Mammary epithelial cell (primary cell): Measurements from ENCODE around the genes ZNF273 and ZNF92.

DNA sequence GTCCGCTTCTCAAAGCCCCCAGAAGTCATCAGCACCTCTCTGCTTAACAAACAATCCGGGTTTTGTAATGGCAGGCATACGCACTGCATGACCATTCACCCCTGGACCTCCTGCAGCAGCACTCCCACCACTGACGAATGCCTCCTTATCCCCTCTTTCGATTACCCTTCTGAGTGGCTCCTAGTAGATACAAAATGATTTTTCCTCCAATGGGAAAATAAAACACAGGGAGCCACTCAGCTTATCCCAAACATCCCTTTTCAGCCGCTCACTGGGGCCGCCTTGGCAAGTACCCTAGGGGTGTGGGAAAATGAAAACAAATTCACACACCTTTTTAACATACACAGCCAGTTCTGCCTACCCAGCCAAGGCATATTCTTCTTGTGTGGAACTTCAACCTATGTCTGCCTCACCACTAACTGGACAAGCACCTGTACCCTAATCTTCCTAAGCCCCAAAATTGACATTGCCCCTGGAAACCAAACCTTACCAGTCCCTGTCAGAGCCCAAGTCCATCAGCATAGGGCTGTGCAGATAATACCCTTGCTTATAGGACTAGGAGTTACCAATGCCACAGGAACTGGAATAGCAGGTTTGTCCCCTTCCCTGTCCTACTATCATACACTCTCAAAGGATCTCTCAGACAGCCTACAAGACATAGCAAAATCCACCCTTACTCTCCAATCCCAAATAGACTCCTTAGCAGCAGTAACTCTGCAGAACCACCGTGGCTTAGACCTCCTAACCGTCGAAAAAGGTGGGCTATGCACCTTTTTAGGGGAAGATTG is 19.6 kb downstream of the ZNF107 start:
- CAGE, long polyA plus RNA: no peak
- RRBS: no CpG with 5 or more reads among the region's 10 CpGs

GRCh38 chr7:64902925-64903955 is at the start of gene ZNF273:
ZNF273 (plus strand) TSS chr7:64903273.
- CAGE, long polyA plus RNA: no peak
- RRBS: 1% methylated on average over 4 of the region's 37 CpGs

- CAGE, long polyA plus RNA: no peak
- RRBS: no CpG with 5 or more reads among the region's 4 CpGs
Measured at GRCh38 chr7:65007094-65007427, 574 bp upstream of the ERV3-1 start.

GRCh38 chr7:65373308-65374752 is at the start of gene ZNF92:
ZNF92 (plus strand) TSS chr7:65373855.
- CAGE, long polyA plus RNA: no peak
- RRBS: no CpG with 5 or more reads among the region's 59 CpGs

- CAGE, long polyA plus RNA: no peak
- RRBS: no CpG with 5 or more reads among the region's 17 CpGs
Measured at GRCh38 chr7:65953652-65954397, 28.2 kb downstream of the GUSB start.

DNA sequence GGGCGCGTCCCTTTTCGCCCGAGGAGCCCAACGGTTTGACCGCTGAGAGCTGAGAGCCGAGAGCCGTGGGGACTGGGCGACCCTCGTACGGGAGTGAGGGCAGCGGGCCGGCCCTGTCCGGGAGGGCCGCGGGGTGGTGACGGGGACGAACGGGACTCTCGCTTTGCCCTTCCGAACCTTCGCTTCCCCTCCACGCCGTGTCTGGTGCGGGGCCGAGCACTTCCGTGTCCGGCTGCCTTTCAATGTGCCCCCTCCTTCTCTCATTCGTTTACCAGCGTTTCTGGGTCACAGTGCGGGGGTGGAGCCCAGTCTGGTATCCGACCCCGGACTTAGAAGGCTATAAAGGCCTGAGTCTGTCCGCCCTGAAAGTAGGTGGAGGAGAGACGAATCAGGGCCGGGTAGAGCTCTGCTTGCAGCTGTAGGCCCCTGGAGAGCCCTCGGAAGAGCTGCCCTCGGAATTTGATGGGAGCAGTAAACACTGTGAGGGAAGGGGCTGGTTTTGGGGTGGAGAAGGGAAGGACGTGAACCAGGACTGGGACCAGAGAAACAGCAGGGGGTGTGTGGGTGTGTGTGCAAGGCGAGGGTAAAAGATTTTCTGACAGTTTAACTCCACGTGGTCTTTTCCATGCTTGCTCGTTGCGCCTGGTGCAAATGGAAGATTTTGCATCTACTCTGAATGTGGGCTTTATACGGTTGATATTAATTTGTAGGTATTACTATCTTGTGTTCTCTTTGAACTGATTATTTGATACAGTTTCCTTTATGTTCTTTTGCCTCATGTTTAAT is 529 bp downstream of the CRCP start:
- CAGE, long polyA plus RNA: no peak
- RRBS: 1% methylated on average over 6 of the region's 44 CpGs

DNA sequence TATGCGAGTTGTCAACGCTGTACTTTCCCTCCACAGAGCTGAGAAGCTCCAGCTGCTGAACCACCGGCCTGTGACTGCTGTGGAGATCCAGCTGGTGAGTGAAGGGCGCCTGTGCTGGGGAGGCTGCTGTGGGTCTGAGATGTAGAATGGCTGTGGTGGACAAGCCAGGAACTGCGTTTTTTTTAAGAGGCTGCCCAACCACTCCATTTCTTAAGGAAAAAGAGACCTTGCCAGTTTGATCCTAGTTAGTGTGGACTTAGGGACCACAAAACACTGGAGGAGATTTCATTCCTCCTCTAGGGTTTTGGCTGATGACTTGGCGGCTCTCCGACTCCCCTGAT is 30.7 kb downstream of the CRCP start:
- CAGE, long polyA plus RNA: no peak
- RRBS: no CpG with 5 or more reads among the region's 7 CpGs

DNA sequence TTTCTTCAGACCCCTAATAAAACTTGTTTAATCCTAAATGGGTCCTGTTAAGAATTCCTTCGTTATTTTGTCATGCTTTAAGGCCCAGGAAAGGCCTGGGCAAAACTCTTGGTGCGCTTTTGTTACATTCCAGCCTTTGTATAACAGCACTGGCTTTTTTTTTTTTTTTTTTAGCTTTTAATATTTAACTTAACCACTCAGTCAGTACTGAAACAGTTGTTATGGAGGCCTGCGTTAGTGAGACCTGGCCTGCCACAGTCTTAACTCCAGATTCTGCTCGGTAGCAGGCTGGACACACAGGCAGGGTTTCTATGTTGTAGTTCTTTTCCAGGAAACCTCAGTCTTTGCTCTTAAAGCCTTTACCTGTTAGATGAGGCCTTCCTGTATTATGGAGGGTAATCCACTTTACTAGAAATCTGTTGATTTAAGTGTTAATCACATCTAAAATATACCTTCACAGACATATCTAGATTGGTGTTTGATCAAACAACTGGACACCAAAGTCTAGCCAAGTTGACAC is 33.2 kb downstream of the TPST1 start:
- CAGE, long polyA plus RNA: no peak
- RRBS: no CpG with 5 or more reads among the region's 4 CpGs

DNA sequence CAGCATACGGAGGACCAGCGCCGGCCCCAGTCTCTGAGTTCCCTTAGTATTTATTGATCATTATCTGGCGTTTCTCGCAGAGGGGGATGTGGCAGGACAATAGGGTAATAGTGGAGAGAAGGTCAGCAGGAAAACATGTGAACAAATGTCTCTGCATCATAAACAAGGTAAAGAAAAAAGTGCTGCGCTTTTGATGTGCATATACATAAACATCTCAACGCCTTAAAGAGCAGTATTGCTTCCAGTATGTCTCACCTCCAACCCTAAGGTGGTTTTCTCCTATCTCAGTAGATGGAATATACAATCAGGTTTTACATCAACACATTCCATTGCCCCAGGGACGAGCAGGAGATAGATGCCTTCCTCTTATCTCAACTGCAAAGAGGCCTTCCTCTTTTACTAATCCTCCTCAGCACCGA is 9.6 kb upstream of the KCTD7 start:
- CAGE, long polyA plus RNA: no peak
- RRBS: no CpG with 5 or more reads among the region's 9 CpGs

DNA sequence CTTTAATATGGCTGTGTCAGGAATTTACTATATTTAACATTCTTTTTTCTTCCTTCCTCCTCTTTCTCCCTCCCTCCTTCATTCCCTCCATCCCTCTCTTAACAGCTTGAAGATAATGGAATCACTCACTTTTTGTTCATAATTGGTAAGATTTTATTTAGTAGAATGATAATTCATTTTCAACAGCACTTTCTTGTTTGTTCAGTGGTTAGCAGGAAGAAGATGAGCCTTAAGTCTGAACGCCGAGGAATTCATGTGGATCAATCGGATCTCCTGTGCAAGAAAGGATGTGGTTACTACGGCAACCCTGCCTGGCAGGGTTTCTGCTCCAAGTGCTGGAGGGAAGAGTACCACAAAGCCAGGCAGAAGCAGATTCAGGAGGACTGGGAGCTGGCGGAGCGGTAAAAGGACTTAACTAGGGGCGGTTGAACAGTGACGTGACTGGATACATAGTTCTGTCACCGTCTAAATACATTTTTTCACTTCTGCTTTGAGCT is 31.2 kb downstream of the RABGEF1 start:
- CAGE, long polyA plus RNA: no peak
- RRBS: no CpG with 5 or more reads among the region's 9 CpGs

DNA sequence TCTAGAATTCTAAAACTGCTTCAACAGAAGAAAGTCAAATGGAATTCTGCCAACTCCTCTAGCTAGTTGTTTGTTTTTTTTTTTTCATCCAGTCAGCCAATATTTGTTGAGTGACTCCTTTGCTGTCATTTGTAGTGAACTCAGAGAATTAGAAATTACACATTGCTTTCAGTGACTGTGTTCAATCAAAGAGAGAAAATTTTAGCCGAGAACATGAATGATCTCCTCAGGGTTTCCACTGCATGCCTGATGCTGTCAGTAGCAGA is 32.4 kb downstream of the RABGEF1 start:
- CAGE, long polyA plus RNA: no peak
- RRBS: no CpG with 5 or more reads among the region's 1 CpG

DNA sequence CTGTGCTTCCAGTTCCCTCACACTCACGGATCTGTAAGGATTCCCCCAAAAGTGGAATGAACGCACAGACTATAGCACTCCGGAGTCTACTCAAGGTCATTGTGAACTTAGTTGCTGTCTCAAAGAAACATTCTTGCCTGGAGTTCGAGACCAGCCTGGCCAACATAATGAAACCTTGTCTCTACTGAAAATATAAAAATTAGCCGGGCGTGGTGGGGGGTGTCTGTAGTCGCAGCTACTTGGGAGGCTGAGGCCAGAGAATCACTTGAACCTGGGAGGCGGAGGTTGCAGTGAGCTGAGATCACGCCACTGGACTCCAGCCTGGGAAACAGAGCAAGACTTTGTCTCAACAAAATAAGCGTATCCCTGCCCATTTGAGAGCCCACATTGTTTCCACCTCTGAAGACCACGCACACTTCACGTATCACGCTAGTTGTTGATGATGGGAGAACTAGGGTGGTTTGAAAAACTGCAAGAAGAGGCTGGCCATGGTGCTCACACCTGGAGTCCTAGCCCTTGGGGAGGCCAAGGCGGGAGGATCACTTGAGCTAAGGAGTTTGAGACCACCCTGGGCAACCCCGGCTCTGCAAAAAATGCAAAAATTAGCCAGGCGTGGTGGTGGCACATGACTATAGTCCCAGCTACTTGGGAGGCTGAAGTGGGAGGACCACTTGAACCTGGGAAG is 35.8 kb downstream of the SBDS start:
- CAGE, long polyA plus RNA: no peak
- RRBS: 64% methylated on average over 2 of the region's 16 CpGs

- CAGE, long polyA plus RNA: no peak
- RRBS: no CpG with 5 or more reads among the region's 4 CpGs
Measured at GRCh38 chr7:68014726-68014925, 737.9 kb downstream of the SPDYE21 start.

- CAGE, long polyA plus RNA: no peak
- RRBS: no CpG with 5 or more reads among the region's 3 CpGs
Measured at GRCh38 chr7:69502463-69502750, 95.9 kb upstream of the AUTS2 start.

- CAGE, long polyA plus RNA: no peak
- RRBS: no CpG with 5 or more reads among the region's 5 CpGs
Measured at GRCh38 chr7:69505796-69506295, 92.4 kb upstream of the AUTS2 start.

GRCh38 chr7:69962635-69963083 is 364.4 kb downstream of the AUTS2 start:
- CAGE, long polyA plus RNA: no peak
- RRBS: no CpG with 5 or more reads among the region's 4 CpGs

- CAGE, long polyA plus RNA: no peak
- RRBS: no CpG with 5 or more reads among the region's 3 CpGs
Measured at GRCh38 chr7:70025957-70026303, 427.7 kb downstream of the AUTS2 start.

GRCh38 chr7:70140640-70141459 is 542.6 kb downstream of the AUTS2 start:
- CAGE, long polyA plus RNA: no peak
- RRBS: no CpG with 5 or more reads among the region's 5 CpGs

- CAGE, long polyA plus RNA: no peak
- RRBS: no CpG with 5 or more reads among the region's 2 CpGs
Measured at GRCh38 chr7:70154971-70155506, 556.8 kb downstream of the AUTS2 start.

- CAGE, long polyA plus RNA: no peak
- RRBS: no CpG with 5 or more reads among the region's 2 CpGs
Measured at GRCh38 chr7:70810640-70811130, 321.3 kb upstream of the GALNT17 start.